ENCODE measurements around the genes RPL36A, HNRNPH2, ARMCX4 and BEX5.

DNA sequence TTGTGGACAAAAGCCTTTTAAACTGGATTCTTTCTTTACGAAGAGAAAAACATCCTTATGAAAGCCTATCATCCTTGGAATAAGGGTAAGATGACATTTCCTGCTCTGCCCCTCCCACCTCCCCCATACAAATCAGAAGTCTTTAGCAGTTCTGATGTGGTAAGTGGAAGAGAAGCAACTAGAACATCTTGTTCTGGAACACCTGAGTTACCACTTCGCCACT is 4.4 kb downstream of the XKRX start:
- PRO-cap: no peak
- CAGE, long polyA plus RNA: no peak

DNA sequence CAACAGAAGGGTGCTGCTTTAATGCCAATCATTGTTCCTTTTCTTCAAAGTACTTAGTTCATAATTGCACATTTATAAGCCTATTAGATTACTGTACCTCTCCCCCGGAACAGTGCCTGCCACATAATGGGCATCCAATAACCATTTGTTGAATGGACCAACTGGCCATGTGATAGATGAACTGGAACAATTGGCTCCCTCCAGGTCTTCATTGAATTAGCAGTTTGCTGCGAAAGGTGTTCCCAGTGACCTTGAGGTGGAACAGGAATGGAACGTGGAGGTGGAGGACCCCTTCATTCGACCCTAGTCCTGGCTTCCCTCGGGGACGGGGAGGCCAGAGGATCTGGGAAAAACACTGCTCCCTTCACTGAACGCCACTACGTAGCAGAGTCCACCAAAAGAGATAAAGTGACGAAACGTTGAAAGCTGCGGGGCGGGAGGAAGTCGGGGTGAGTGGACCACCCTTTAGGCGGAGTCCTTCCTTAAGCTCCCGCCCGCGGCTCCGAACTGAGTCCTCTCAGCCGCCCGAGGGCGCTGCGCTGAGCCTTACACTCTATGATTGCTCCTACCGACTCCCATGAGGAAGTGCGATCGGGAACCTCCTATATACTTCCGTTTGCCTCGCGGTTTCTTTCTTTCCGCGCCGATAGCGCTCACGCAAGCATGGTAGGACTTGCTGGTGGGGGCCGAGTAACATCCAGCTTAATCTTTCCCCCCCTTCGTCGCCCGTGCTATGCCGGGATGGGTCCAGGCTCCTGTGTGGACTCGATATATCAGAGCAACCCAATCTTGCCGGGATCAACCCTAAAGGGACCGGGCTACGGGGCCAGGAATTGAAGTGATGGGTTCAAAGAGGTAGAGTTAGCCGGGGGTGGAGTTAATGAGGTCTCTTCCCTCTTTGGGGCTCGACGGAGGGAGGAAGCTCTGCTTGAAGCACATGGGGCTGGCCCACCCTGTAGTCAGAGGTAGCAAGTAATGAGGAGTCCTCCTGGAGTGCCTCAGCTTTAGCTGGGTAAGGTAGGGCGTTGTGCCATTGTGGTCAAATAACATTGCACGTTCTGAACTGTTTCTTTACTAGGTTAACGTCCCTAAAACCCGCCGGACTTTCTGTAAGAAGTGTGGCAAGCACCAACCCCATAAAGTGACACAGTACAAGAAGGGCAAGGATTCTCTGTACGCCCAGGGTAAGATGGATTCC is at the start of gene RPL36A:
RPL36A (plus strand) TSS at position 631 of the 1,198 bp plus-strand sequence.
- PRO-cap: bidirectional peak, plus-strand start at position 429 of the sequence, minus-strand start at position 405 of the sequence; bidirectional peak, plus-strand start at position 556 of the sequence, minus-strand start at position 519 of the sequence; bidirectional peak, plus-strand start at position 635 of the sequence, minus-strand start at position 579 of the sequence; bidirectional peak, plus-strand start at position 936 of the sequence, minus-strand start at position 977 of the sequence
- CAGE, long polyA plus RNA: no peak

GRCh38 chrX:101408076-101409194 is at the start of gene HNRNPH2:
Gene HNRNPH2 (plus strand): TSS chrX:101408222.
- PRO-cap: bidirectional peak, plus-strand start at chrX:101408244, minus-strand start at chrX:101407925; bidirectional peak, plus-strand start at chrX:101408458, minus-strand start at chrX:101408500; unidirectional peak, minus-strand start at chrX:101408682; unidirectional peak, minus-strand start at chrX:101408713
- CAGE, long polyA plus RNA: start-site peak on the plus strand at chrX:101408222-101408285, 102 and 179 reads in 2 replicates; start-site peak on the plus strand at chrX:101408439-101408505, 11 and 26 reads in 2 replicates

DNA sequence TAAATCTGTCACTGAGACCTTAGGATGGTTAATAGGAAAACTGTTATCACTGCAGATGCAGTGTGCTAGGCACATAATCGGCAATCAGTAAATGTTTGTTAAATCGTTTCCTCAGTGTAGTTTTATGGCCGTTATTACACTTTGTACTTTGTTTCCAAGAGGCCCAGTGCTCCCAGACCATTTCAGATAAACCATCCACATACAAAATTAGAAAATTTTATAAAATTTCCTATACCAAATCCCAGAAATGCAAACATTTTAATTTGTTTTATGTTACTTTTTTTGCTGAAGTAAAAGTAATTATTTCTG is 1.1 kb downstream of the HNRNPH2 start:
- PRO-cap: no peak
- CAGE, long polyA plus RNA: no peak

GRCh38 chrX:101412150-101413295 is 4.5 kb downstream of the HNRNPH2 start:
- PRO-cap: no peak
- CAGE, long polyA plus RNA: start-site peak on the plus strand at chrX:101412846-101412872, 66 and 55 reads in 2 replicates; start-site peak on the plus strand at chrX:101413139-101413188, 33 and 84 reads in 2 replicates

GRCh38 chrX:101485152-101486318 is at the start of gene ARMCX4:
Gene ARMCX4 (plus strand): TSS chrX:101485456.
- PRO-cap: bidirectional peak, plus-strand start at chrX:101485456, minus-strand start at chrX:101485288
- CAGE, long polyA plus RNA: no peak

DNA sequence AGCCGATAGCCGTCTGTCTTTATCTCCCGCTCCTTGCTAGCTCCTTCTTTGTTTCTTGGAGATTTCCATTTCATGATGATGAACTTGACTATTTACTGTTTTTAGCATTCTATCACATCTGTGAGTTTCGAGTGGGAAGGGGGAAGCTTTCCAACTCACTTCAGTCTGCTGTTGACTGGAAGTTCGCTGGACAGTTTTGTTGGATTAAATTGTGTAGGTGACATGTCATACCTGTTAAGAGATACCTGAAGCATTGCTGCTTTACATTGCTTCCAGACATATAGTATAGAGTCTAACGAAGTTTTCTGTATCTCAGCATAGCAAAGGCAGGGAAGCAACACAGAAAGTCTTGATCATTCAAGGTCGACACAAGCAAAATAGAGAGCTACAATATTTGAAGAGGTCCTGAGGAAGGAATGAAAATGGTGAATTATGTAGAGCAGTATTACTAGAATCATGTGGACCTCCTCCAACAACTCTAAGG is 15.3 kb downstream of the ARMCX3 start:
- PRO-cap: no peak
- CAGE, long polyA plus RNA: no peak

- PRO-cap: no peak
- CAGE, long polyA plus RNA: no peak
Measured at GRCh38 chrX:101780355-101780762, 120.7 kb upstream of the ARMCX2 start.

DNA sequence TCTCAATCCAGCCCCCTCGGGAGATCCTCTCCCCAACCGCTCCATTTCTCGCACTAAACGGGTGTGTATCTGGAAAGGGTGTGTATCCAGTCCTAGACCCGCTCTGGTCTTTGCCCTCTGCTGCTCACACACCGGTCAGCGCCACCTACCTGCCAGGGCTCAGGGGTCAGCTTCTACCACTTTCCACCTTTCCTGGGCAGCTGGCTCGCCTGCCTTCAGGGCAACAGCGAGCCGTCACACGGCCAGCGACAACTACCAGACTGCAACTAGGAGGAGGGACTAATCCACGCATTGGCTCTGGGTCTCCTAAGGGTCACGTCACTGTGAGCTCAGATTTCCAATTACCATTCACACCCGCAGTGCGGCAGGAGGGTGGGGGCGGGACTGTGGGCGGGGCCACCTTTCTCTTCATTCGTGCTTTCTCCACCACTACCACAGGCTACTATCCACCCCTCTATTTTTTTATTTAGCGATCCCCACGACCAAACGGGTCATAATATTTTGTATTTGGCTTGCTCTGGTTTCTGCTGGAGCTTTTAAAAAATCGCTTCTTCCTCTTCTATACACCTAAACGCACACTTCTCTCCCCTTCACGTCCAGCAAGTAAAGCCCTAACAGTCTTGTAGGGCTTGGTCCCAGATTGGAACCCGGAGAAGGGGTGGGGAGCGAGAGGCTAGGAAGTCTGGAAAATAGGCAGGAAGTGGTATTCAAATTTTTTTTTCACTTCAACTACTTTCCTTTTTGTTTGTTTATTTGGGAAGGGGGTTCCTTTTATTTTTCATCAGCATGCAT is at the start of gene BEX5:
BEX5 (minus strand) TSS at position 268 of the 792 bp plus-strand sequence.
- PRO-cap: unidirectional peak, minus-strand start at position 270 of the sequence
- CAGE, long polyA plus RNA: start-site peak on the minus strand centred at position 244 of the sequence, 59 bp wide, 19 and 15 reads in 2 replicates

DNA sequence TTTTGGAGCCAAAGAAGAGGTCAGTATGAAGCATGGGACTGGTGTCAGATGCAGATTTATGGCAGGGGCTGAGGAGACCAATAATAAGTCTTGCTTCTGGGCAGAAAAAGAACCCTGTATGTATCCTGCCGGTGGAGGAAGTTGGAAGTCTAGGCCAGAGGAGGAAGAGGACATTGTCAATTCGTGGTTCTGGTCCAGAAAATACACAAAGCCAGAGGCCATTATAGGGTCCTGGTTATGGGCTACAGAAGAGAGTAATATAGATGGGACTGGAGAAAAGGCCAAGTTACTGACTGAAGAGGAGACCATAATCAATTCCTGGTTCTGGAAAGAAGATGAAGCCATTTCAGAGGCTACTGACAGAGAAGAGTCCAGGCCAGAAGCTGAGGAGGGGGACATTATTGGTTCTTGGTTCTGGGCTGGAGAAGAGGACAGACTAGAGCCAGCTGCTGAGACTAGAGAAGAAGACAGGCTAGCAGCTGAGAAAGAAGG is 4.6 kb downstream of the GPRASP1 start:
- PRO-cap: no peak
- CAGE, long polyA plus RNA: no peak

DNA sequence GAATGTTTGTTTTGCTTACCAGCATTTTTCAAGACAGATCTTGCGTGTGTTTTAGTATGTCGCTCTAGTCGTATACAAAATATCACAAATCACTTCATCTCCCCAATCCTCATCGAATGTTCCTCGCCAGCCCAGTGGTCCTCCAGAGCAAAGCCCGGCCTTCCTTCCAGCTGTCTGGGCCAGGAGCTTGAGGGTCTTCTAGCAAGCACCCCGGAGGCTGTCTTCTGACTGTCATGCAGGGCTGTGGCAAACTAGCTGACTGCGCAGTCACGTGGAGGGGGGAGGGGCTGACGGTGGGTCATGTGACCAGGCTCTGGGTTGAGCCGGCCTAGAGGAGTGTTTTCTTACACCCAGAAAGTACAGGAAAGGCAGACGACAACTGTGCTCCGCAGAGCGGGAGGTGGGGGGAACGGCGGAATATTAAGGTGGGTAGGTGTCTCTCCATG is 8.4 kb downstream of the GPRASP1 start:
- PRO-cap: bidirectional peak, plus-strand start at position 347 of the sequence, minus-strand start at position 230 of the sequence
- CAGE, long polyA plus RNA: no peak

DNA sequence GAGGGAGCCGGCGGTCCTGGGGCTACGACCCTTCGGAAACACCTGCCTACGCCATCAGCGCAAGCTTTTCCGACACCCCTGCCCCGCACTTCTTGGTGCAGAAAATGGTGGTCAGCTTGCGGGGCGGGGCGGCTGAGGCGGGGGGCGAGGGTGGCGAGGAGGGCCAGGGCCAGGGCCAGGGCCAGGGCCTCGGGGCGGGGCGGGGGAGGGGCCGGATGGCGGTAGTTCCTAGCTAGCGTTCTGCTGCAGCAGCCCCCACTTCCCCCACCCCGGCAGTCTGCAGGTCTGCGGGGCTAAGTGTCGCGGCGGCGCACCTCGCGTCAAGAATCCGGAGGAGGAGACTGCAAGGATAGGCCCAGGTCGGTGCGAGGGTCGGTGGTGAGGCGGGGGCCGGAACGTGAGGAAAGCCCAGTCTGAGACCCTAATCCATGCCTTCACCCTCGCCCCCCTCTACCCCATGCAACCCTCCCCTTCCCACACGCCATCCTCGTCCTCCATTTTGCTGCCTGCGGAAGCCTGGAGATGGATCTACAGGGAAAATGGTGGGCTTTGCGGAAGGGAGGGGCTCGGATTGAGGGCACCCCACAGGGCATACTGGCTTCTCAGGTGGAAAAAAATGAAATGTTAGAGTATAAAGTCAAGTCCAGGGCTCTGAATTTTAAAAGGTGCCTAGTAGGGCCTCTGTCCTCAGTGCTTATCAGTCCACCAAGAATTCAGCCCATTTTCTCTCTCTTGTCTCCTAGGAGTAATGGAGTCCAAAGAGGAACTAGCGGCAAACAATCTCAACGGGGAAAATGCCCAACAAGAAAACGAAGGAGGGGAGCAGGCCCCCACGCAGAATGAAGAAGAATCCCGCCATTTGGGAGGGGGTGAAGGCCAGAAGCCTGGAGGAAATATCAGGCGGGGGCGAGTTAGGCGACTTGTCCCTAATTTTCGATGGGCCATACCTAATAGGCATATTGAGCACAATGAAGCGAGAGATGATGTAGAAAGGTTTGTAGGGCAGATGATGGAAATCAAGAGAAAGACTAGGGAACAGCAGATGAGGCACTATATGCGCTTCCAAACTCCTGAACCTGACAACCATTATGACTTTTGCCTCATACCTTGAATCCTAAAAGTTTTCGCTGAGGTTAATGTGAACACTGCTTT is 874 bp downstream of the BEX4 start:
- PRO-cap: bidirectional peak, plus-strand start at position 275 of the sequence, minus-strand start at position 279 of the sequence
- CAGE, long polyA plus RNA: no peak

DNA sequence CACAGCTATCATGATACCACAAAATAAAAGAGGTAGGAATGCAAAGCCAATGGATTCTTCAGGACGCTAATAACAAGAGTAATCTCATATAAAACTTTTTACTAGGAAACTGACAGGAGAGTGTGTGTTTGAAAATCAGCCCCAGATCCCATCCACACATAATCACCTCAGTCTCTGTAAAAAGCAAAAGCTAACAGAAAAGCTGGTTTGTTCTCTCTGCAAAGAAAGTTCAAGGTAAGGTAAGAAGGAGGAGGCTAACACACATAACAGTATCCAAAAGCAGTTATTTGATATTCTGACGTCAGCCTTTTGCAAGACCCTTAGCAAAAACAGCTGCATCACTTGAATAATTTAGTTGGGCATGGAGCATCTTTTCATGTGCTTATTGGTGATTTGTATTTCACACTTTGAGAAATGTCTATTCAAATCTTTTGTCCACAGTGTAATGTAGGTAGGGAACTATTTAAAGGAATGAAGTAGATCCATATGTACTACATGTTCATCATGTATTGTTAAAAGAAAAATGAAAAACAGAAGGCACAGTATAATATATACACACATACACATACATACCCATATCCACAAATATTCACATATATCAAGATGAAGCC is 5.5 kb downstream of the TCEAL9 start:
- PRO-cap: no peak
- CAGE, long polyA plus RNA: no peak

- PRO-cap: unidirectional peak, plus-strand start at chrX:103918222
- CAGE, long polyA plus RNA: no peak
Measured at GRCh38 chrX:103917961-103918426, 44.4 kb upstream of the TMSB15B start.

DNA sequence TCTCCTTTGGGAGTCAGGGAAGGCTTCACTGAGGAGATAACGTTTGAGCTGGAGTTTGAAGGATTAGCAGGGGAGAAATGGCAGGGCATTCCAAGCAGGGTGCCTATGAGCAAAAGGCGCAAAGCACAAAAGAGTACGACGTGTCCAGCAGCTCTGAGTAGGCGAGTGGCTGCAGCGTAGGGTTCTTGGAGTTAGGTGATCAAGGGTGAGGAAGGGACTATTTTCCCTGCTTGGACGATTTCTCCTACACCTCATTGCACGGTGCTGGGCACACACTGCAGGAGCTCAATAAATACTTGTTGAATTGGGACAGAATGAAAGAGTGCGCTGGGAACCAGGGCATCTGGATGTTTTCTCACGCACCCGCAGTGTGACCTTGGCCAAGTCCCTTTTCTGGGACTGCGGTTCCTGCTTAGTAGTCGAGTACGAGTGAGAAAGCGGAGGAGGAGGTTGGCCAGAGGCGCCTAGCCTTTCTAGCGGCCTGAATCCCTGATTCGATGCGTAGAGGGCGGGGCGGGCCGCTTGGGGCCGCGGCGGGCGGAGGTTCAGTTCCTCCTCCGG is 352 bp upstream of the FAM199X start:
- PRO-cap: bidirectional peak, plus-strand start outside the sequence, minus-strand start at position 401 of the sequence
- CAGE, long polyA plus RNA: no peak

GRCh38 chrX:104169939-104170832 is 3.9 kb downstream of the FAM199X start:
- PRO-cap: no peak
- CAGE, long polyA plus RNA: start-site peak on the plus strand at chrX:104170521-104170538, 7 and 6 reads in 2 replicates

DNA sequence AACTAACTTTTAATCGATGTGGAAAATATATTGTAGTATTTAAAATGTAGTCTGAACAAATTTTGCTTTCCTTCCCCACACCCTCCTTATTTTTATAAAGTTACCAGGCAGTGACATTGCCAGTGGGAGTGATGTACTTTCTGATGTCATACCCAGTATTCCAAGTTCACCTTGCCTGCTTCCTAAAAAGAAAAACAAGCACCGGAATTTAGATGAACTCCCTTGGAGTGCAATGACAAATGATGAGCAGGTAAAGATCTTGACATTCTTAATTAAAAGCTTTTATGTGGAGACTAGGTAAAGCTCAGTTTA is 19.7 kb downstream of the FAM199X start:
- PRO-cap: no peak
- CAGE, long polyA plus RNA: no peak

DNA sequence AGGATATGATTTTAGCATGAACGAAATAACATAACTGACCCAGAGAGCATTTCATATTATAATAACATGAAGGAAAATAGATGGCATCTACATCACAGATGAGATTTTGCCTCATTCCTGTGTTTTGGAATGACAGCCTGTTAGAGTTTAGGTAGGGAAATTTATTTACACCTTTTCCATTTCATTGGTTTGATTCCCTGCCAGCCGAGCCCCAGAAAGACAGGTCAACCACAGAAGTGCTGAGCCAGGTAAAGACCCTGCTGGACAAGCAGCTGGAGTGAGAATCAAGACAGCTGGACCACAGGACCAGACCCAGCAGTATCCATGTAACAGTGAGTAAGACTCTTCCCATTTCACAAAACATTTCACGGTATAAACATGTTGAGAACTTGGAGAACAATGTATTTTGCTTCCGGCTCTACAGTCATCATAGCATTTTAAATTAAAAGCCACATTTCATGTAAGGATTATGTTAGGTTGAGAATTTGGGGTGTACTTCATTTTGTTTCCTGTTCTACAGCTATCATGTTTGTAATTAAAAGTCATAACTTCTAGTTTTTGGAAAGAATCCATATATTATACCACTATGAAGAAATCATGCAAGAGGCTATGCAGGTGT is 2.8 kb downstream of the PWWP3B start:
- PRO-cap: no peak
- CAGE, long polyA plus RNA: no peak

DNA sequence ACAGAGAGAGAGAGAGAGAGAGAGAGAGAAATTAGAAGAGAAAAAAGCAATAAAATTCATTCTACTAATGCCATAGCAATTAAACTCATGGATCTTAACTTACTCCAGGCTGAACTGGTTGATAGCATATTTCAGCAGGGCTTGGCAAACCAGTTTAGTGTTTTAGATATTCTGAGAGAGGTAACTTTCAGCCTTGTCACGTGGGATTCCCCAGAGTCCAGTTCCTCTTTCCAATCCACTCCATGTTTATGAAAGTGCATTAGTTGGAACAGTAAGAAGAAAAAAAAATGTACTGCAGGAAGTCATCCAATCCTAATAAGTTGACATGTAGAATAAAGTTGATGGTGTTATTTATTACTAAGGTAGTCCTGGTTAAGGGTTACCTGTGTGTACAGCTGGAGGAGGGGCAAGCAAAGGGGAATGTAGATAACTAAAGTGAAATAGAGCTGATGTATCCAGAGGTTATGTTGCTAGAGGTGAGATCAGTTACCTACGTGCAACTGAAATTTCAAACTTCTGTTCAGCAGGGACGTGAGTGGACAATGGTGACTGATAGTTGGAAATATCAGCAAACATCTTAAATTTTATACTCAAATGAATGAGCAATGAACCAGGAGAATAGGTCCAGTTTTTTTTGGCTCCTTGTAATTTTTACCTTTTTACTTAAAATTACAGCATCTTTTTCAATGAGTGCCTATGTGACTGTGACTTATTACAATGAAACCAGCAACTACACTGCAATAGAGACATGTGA is 32.9 kb upstream of the RNF128 start:
- PRO-cap: no peak
- CAGE, long polyA plus RNA: no peak

DNA sequence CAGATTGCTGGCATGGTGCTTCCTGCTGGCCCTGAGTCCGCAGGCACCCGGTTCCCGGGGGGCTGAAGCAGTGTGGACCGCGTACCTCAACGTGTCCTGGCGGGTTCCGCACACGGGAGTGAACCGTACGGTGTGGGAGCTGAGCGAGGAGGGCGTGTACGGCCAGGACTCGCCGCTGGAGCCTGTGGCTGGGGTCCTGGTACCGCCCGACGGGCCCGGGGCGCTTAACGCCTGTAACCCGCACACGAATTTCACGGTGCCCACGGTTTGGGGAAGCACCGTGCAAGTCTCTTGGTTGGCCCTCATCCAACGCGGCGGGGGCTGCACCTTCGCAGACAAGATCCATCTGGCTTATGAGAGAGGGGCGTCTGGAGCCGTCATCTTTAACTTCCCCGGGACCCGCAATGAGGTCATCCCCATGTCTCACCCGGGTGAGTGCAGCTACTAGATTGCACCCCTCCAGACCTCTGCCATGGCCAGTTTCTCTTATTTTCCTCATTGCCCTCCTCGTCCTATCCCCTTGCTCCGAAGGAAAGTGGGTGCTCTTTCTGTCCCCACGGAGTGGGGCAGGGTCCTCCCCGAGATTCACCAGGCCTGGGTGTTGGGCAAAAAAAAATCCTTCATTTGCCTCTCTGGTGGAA is 586 bp downstream of the RNF128 start:
- PRO-cap: no peak
- CAGE, long polyA plus RNA: no peak

Data from B cell (primary cell).